Hepatocyte (in vitro differentiated cells and primary cell): ENCODE results near the gene DSTYK.

- RAMPAGE, long total RNA, result no peak
- RRBS, result no CpG with 5 or more reads among the region's 5 CpGs
These were observed 31.1 kb upstream of the SOX13 start for GRCh38 chr1:204041813-204042169.

DNA sequence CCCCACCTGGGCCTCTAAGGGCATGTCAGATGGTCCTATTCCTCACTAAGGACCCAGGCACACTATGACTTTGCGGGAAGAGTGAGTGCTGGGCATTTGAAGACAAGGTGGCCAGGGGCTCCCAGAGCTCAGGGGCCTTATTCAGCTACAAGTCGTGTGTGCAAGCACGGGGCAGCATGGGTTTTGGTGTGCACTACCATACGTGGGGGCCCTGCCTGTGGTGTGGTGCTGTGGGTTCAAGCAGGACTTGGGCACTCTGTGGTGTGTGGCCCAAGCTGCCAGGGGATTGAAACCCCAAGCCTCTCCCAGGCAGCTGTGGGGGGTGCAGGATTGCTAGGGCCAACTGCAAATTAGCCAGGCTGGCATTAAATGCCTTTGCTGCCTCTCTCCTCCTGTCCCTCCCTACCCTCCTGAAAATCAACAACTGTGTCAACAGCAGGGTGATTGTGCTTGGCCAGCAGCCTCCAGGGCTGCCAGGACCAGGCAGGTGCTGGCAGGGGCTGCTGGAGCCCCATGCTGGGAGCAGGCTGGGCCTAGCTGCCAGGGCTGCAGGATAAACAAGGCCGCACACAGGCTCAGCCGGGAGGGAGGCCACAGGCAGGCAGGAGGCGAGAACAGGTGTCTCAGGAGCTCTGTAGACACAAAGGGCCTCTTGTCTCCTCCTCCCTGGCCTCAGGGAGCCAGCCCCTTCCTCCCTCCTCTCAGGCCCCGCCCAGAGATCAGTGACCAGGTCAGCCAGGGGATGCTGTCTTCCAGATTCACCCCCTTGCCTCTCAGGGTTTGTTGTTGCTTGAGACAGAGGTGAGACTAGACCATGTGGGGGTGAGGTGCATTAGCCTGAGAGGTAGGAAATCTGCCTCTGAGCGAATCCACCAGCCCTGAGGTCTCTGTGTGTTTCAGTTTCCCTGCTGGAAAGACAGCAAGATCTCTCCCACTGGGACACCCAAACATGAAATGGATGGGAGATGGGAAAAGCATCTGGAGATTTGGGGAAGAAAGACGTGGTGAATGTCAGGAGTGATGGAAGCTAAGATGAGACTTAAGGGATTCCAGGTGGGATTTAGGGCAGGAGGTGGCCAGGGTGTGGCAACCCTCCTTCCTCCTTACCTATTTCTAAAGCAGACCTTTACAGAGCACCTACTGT, 11.5 kb downstream of the SOX13 start:
- RAMPAGE, long total RNA, result no peak
- RRBS, result no CpG with 5 or more reads among the region's 10 CpGs

DNA sequence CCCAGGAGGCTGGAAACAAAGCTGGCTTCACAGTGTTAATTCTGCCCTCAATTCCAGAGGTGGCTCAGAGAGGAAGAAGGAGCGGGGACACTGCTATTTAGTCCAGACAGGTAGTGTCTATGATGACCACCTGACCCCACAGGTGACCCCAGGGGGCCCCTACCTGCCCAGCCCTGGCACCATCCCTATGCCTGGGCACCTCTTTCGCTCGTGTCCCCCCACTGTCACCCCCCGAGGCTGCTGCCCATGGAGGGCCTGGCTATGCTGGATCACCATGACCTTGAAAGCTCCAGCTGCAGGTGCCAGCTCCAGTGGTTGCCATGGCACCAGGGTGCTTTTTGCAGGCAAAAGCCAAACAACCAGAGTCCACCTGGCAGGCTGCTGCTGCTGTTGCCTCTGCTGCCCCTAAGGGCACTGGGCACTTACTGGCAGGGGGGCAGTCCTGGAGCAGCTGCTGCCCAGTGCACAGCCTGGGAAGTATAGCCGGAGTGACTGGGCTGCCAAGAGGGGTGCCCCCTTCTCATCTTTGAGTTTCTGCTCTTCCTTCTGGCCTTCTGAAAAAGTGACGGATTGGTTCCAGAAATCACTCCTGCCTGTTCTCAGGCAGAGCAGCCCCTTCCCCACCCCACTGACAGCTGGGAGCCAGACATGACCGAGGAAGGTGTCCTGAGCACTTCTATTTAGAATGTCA, 21.6 kb downstream of the ETNK2 start:
- RAMPAGE, long total RNA, result no peak
- RRBS, result no CpG with 5 or more reads among the region's 7 CpGs

DNA sequence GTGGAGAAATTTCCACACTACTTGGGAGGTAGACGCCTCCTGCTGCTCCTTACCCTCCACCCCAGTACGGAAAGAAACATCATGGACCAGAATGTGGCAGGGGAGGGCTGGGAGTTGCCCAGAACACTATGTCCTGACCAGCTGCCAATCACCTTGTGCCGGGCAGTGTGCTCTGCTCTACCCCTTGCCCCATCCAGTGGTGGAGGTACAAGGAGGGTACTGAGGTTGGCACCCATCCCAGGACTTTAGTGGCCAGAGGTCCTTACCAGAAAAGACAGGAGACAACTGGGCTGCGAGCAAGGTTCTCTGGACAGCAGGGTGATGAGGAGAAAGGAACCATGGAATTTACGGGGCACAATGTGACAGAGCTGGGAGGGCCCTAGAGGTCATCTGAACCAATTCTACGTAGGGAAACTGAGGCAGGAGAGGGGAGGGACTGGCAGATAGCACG, 1.6 kb downstream of the ETNK2 start:
- RAMPAGE, long total RNA, result no peak
- RRBS, result no CpG with 5 or more reads among the region's 7 CpGs

DNA sequence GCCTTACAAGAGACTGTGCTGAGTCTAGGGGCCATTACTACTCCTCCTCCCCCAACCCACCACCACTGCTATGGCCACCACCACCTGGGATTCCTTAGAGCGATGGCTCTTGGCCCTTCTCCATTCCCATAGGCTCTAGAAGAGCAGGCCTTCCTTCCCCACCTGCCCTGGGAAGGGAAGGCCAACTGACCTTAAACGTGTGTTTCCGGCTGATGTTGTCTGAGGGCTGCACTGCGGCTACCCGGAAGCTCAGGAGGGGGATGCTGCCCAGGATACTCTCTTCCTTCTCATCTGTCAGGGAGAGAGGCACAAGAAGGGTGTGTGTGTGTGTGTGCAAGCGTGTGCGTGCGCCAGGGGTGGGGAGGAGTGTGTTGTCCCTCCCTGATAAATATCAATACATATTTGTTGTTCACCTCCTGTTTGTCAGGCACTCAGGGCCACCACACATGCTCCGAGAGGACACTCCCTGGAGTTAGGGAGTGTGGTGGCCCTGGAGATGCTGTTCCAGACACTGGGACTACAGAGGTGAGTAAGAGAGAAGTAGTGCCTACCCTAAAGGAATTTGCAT, 51.0 kb upstream of the GOLT1A start:
- RAMPAGE, long total RNA, result no peak
- RRBS, result no CpG with 5 or more reads among the region's 9 CpGs

- RAMPAGE, long total RNA, result no peak
- RRBS, result no CpG with 5 or more reads among the region's 10 CpGs
These were observed 26.9 kb downstream of the PLEKHA6 start for GRCh38 chr1:204332649-204333371.

- RAMPAGE, long total RNA, result no peak
- RRBS, result no CpG with 5 or more reads among the region's 3 CpGs
These were observed 1.4 kb upstream of the PLEKHA6 start for GRCh38 chr1:204361008-204361685.

GRCh38 chr1:204400794-204401851, 10.5 kb downstream of the PPP1R15B start:
- RAMPAGE, long total RNA, result no peak
- RRBS, result no CpG with 5 or more reads among the region's 9 CpGs

DNA sequence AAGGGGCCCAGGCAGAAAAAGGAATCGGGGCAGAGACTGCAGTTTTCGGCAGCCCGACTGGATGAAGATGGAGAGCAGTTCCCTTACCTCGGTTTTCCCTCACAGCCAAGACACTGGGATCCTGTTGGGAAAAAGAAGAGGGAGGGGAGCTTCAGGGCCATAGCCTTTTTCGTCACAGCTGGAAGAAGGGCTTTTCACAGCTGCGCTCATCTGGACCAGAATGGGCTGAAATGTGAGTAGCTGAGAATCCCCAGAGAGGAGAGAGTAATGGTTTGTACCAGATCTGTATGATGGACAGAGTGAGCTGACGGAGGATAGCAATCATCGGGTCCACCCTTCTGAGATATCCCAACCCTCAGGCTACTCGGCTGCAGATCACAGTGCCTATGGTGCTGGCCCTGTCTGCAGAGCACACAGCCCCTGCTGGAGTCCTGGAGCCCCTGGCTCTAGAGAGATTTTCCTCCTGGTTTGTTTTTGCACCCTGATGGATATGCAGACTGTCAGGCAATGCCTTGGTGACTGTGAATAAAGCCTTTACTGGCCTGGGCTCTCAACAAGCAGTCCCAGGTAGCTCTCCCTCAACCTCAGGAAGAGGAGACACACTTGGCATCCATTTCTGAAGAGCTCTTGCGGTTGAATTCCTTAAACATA, 37.5 kb downstream of the PIK3C2B start:
- RAMPAGE, long total RNA, result no peak
- RRBS, result no CpG with 5 or more reads among the region's 10 CpGs

GRCh38 chr1:204469265-204469679, 25.3 kb downstream of the PIK3C2B start:
- RAMPAGE, long total RNA, result no peak
- RRBS, result no CpG with 5 or more reads among the region's 8 CpGs

GRCh38 chr1:204474523-204475617, 19.7 kb downstream of the PIK3C2B start:
- RAMPAGE, long total RNA, result no peak
- RRBS, result no CpG with 5 or more reads among the region's 4 CpGs

GRCh38 chr1:204495062-204495160, 306 bp upstream of the PIK3C2B start:
- RAMPAGE, long total RNA, result no peak
- RRBS, result no CpG with 5 or more reads among the region's 4 CpGs

- RAMPAGE, long total RNA, result no peak
- RRBS, result no CpG with 5 or more reads among the region's 3 CpGs
These were observed 34.3 kb downstream of the LRRN2 start for GRCh38 chr1:204651182-204651653.

DNA sequence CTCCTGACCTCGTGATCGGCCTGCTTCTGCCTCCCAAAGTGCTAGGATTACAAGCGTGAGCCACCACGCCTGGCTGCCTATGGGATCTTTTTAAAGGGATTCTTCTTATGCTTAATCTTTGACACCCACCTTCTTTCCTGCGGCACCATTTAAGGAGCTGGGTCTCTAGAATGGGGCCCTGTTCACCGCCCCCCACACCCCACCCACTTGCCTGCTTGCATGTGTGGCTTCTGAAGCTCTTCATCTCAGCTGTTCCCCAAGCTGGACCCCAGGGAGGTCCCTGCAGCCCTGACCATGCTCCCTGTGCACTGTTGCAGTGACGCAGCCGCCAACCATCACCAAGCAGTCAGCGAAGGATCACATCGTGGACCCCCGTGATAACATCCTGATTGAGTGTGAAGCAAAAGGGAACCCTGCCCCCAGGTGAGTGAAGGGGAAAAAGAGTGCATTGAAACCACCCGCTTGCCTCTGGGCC, 91.3 kb upstream of the CNTN2 start:
- RAMPAGE, long total RNA, result no peak
- RRBS, result no CpG with 5 or more reads among the region's 12 CpGs

- RAMPAGE, long total RNA, result no peak
- RRBS, result no CpG with 5 or more reads among the region's 16 CpGs
These were observed 42.0 kb downstream of the DSTYK start for GRCh38 chr1:205169160-205170200.

DNA sequence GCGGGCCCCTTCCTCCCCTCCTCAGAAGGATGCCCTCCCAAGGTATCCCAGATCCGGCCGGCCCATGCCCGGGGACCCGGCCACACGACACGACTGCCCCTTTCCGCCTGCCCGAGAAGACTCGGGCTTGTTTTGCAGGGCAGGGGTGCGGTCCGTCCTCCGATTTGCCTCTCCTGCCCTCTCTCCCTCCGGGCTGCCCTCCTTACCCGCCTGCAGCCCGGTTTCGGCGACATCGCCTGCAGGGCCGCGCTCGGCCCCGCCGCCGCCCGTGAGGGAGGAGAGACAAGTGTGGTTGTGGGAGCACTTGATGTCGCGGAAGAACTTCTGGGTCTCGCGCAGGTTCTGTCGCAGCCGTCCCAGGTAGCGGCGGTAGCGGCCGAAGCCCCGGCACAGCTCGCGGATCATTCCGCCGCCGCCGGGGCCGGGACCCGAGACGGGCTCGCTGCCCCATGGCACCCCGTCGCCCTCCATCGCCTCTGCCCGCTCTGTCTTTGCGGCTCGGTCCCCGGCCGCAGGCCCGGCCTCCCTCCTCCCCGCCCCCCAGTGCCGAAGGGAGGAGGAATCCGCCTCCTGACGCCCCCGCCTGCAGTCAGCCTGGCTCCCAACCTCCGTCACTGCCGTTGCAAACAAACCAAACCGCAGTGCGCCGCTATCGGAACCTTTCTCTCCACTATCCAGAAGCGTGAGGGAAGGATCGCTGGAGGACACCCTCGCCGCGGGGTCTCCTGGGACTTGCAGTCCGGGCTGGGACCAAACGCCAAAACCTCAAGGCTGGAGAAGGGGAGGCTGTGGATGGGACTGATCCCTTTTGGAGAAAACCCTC, at the start of gene DSTYK:
DSTYK (minus strand) TSS at position 638 of the 823 bp plus-strand sequence.
- RAMPAGE, long total RNA, result no peak
- RRBS, result 1% methylated on average over 12 of the region's 74 CpGs

- RAMPAGE, long total RNA, result no peak
- RRBS, result no CpG with 5 or more reads among the region's 6 CpGs
These were observed 33.7 kb downstream of the TMCC2 start for GRCh38 chr1:205261510-205261774.

DNA sequence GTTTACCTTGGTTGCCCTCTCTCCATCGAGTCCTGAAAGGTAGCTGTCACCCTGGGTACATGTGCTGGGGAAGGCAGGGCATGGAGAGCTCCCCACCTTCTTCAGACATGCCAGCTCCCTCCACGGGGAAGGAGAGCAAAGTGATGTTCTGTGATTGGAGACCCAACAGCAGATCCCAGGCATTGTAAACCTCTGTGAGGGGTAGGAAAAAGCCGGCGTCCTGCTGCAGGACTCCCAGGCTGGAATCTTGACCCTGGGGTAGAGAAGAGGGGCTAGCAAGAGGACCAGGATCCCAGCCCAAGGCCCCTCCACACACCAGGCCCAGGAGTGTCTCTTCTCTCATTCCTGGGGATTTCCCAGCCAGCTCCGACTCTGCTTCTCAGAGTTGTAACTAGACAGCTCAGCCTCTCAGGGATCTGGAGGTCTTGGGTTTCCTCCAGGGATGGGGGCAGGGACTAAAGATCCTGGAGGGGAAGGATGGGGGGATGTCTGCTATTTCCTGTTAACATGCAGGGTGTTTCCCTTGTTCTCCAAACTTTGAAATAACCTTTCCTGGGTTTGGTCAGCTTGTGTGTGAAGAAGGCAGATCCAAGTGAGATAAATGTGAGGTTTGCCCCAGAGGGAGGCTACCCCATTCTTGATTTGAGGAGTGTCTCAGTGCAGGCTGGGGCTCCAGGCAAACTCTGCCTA, 34.5 kb downstream of the TMCC2 start:
- RAMPAGE, long total RNA, result no peak
- RRBS, result no CpG with 5 or more reads among the region's 5 CpGs

DNA sequence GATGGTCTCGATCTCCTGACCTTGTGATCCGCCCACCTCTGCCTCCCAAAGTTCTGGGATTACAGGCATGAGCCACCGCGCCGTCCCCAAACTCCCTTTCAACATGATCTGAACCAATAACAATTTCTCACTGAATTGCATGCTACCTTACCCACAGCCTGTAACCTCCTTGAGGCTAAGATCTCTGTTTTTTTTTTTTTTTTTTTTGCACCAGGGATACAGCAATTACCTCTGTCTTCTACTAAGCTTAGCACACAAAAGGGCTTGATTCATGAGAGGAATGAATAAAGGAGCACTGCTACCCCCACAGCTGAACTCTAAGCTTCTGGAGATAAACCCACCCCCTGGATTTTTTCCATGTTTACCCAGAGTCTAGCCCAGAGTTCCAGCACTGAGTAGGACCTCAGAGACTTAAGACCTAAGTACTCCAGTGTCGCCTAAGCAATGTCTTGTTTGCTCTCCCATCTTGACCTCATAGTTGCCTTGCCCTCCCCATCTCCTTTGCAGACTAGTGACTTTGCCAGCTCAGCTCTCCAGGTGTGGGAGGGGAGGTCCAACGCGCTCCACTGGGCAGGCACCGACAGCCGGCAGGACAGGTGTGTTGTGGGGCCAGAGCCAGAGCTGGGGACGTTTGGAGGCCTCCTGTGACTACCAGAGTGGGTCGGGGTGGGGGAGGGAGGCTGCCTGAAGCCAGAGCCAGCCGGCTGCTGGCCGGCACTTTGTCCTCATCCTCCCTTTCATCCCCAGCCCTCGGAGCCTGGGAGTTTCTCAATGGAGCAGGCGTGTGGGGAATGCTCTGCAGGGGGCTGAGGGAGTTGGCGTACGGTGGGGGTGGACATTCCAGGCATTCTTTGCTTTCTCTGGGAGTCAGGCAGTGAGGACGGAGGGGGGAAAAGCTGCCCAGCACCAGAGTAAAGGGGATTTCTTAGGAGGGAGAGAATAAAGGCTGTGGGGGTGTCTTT, 20.5 kb downstream of the NUAK2 start:
- RAMPAGE, long total RNA, result no peak
- RRBS, result 0% methylated on average over 1 of the region's 19 CpGs

- RAMPAGE, long total RNA, result no peak
- RRBS, result no CpG with 5 or more reads among the region's 5 CpGs
These were observed 8.4 kb downstream of the NUAK2 start for GRCh38 chr1:205313269-205313507.